Daoy (cell line): ENCODE measurements around a stretch of chr18.

DNA sequence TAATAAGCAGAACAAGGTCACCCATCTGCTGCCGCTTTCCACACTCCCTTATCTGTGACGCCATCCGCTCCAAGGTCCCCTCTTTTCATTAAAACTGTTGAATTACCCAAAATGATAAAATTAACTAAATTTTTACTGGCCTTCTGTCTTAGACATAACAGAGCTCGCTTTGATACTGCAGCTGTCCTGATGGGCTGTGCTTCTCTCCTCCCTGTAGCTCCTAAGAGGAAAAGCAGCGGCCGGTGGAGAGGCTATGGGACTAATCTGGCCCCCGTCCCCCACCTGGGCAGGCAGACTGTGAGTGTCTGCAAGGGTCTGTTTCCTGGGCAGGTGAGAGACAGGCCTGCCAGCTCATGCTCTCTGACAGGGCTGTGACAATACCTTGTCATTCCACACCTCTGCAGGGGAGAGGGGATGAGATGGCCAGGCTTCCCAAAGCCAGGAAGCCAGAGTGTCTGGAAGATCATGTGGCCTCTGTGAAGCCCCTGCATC, 142.6 kb upstream of the GATA6 start:
- RAMPAGE, long total RNA: no peak

GRCh38 chr18:22166041-22166621, 3.3 kb upstream of the GATA6 start:
- RAMPAGE, long total RNA: no peak

GRCh38 chr18:22170984-22171605, 1.7 kb downstream of the GATA6 start:
- RAMPAGE, long total RNA: no peak

DNA sequence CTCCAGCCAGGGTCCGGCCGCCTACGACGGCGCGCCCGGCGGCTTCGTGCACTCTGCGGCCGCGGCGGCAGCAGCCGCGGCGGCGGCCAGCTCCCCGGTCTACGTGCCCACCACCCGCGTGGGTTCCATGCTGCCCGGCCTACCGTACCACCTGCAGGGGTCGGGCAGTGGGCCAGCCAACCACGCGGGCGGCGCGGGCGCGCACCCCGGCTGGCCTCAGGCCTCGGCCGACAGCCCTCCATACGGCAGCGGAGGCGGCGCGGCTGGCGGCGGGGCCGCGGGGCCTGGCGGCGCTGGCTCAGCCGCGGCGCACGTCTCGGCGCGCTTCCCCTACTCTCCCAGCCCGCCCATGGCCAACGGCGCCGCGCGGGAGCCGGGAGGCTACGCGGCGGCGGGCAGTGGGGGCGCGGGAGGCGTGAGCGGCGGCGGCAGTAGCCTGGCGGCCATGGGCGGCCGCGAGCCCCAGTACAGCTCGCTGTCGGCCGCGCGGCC, 2.3 kb downstream of the GATA6 start:
- RAMPAGE, long total RNA: no peak

- RAMPAGE, long total RNA: no peak
Observed at GRCh38 chr18:22176369-22177569, 7.4 kb downstream of the GATA6 start.

- RAMPAGE, long total RNA: no peak
Observed at GRCh38 chr18:22186247-22186626, 16.8 kb downstream of the GATA6 start.

GRCh38 chr18:22324010-22324459, 93.7 kb downstream of the CTAGE1 start:
- RAMPAGE, long total RNA: no peak

DNA sequence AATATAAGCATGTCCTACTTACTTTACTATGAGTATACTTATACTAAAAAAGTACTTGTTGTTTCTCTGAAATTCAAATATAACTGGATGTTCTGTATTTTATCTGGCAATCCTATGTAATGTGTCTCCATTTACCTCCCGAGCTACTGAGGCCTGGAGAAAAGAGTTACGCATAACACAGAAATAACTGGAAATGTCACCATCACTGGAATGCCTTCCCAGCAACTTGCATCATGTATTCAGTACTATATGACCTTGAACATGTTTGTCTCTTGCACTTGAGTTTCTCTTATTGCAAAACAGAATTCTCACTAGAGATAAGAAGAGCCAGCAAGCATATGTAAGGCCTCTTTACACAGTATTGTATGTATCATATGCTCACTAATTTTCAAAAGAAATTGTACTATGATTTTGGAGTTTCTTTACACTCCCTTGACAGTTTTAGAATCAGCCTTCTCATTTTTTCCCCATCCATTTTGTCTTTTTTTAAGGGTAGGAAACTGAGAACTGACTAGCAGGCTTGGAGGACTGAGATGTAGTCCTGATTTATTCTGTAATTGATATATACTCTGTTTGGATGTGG, 99.7 kb upstream of the CTAGE1 start:
- RAMPAGE, long total RNA: no peak

DNA sequence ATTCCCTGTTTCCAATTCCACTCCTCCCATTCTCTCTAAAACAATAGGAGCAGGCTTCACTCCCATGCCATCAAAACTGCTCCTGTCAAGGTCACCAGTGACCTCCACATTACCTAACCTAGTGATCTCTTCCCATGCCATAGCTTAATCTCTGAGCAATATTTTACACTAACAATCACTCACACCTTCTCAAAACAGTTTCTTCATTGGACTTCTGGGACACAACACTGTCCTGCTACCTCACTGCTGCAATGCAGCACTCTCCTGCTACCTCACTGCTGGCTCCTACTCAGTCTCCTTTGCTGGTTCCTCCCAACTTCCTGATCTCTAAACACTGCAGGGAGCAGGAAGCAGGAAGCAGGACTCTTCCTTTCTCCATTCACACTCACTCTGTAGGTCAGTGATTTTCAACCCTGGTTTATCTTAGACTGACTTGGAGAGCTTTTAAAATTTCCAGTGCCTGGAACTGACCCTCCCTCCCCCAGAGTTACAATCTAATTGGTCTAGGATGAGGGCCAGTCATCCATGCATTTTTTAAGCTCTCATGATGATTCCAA, 243.5 kb upstream of the RBBP8 start:
- RAMPAGE, long total RNA: no peak

- RAMPAGE, long total RNA: no peak
Observed at GRCh38 chr18:22978334-22978896, 45.3 kb downstream of the RBBP8 start.

DNA sequence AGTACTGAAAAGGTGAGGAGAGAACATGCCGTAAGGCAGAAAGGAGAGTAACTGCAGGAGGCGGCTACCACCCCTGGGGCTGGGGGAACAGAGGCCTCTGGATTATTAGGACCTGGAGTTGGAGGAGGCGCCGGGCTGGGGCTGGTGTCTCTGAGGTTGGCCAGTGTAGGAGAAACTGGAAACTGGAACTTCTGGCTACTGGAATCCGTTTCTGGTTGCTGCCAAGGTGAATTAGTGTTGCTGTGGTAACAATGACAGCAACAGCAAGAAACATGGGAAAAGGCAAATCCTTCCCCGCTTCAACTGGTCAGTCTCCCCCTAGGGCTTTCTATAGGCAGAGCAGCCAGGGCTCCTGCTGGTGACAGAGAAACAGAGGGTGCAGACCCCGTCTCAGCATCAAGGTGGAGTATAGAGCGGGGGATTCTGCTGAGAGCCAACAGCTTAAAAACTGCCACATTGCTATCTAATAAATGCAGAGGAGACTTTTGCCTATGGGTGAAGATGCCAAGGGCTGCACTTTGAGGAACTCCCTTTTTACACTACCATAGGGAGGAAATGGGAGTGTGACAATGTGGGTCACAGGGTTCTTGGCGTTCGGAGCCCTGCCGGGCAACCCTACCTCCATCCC, 81.5 kb upstream of the CABLES1 start:
- RAMPAGE, long total RNA: no peak

GRCh38 chr18:23134756-23135304, 455 bp upstream of the CABLES1 start:
- RAMPAGE, long total RNA: no peak

DNA sequence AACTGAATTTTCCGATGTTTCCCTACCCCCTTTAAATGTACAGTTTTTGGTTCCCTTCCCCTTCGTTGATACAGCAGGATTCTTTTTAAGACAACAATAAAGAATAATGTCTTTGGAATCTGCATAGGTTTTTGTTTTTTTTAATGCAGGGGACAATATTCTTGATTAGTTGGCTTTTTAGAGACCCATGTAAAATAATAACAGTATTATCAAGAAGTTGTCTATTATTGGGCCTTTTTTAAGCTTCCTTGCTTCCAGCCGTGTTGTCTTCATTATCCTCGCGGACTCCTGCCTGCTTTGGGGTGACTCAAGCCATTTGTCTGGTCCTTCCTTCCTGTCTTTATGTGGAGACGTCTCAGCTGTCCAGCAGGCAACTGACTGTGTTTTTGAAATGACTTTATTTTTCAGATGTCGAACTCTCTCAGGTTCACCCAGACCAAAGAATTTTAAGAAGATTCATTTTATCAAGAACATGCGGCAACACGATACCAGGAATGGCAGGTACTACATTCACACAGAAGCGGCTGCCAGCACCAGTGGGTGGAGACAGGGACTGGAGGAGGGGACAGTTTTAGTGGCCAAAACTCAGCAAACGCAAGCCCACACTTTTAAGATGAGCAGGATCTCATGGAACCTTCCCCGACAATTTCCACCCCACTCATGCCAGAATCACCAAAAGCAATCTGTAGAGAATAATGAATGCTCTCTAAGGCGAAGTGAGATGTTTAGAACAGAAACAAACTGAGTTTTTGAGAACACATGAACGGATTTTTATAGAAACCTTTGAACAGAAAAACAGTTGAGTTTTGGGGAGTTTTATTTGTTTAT, 59.0 kb downstream of the CABLES1 start:
- RAMPAGE, long total RNA: no peak

DNA sequence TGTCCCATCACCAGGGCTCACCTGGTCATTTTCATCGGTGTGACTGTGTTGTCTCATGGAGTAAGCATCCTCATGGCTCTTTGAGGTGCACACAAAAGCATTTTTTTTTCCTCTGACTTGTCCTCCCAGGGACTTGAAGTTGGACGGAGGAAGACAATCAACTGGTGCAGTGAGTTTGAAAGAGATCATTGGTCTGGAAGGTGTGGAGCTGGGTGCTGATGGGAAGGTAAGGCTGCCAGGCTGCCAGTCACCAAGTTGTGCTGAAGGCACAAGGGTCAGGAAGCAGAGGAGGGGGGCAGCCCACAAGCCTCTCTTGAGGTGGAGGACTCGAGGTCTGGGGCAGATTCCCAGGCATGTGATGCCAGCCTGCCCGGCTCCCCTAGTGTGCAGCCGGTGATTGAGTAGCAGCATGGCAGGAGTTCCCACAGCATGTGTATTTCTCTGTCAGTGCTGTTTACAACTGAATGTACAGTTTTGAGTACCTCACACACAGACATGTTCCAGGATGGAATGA, 99.3 kb downstream of the CABLES1 start:
- RAMPAGE, long total RNA: no peak

DNA sequence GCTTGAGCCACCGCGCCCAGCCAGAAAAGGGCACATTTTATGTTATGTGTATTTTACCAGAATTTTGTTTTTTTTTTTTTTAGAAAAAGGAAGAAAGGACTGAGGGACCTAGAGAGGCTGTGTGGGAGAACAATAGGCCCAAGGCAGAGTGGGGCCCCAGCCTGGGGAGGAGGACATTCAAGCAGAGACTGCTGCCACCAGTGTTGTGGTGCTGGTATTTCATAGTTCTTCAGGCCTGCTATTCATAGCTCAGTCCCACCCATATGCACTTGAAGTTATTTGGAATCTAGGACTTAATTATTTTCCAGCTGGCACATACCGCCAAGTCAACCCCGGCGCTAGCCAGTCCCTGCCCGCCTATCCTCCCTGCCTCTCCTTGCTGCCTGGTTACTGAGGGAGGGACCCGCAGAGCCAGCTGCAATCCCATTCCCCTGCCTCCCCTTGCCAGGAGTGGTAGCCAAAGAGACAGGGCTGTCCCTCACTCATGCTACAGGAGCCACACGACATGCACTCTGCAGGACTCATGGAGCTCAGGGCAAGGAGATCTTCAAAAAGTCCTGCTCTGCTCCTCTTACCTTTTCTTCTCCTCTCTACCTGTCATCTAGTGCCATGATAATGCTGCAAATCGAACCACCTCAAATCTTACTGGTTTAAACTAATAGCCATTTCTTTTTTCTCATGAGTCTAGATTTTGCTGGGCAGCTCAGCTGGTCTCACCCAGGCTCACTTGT, 141.2 kb downstream of the CABLES1 start:
- RAMPAGE, long total RNA: no peak

- RAMPAGE, long total RNA: no peak
Observed at GRCh38 chr18:23358657-23359222, 79.0 kb downstream of the TMEM241 start.

GRCh38 chr18:23452657-23452958, 479 bp upstream of the RIOK3 start:
- RAMPAGE, long total RNA: no peak

- RAMPAGE, long total RNA: no peak
Observed at GRCh38 chr18:23519518-23519953, 16.2 kb downstream of the RMC1 start.

GRCh38 chr18:23573768-23574489, 12.4 kb downstream of the NPC1 start:
- RAMPAGE, long total RNA: no peak

DNA sequence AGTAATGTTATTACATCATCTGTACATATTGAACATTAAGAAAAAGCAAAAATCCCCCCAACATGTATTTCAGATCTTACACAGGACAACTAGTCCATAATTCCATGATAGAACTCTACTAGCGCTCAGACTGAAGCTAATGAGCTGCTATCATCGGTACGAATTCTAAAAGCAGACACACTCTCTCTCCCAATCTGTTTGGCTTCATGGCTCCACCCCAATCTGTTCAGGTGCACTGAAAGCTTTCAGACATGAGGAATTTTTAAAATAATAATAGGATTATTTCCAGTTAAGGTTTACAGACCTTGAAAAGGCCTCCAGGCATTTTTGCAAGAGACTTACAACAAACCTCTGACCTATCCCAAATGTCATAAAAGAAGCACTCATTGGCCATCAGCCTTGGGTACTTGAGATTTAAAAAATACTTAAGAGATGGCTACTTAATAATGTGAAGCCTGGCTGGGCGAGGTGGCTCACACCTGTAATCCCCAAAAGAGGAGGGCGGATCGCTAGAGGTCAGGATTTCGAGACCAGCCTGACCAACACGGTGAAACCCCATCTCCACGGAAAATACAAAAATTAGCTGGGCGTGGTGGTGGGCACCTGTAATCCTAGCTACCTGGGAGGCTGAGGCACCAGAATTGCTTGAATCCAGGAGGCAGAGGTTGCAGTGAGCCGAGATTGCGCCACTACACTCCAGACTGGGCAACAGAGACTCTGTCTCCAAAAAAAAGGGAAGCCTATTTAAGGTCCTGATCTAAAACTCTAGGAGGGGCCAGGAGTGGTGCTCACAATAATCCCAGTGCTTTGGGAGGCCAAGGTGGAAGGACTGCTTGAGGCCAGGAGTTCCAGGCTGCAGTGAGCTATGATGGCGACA, 1.9 kb downstream of the NPC1 start:
- RAMPAGE, long total RNA: no peak